Cardiac ventricle fibroblast (primary cell): ENCODE measurements around a stretch of chr1.

- RAMPAGE, long total RNA = no peak
Measured at GRCh38 chr1:27885424-27886095, 13.2 kb downstream of the THEMIS2 start.

- RAMPAGE, long total RNA = no peak
Measured at GRCh38 chr1:28248868-28249322, 10.4 kb upstream of the SESN2 start.

DNA sequence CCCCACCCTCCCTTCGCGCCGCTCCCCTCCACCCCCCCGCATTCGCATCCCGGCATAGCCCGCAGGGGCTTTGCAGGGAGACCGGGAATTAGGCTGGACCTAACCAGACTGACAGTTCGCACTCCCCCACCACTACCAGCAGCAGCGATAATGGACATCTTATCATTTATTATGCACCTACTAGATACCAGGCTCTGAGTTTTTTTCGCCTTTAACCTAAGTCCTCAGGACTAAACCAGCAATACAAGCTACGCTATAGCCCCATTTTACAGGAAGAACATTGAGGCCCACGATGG lies 1.3 kb downstream of the SESN2 start:
- RAMPAGE, long total RNA = no peak

DNA sequence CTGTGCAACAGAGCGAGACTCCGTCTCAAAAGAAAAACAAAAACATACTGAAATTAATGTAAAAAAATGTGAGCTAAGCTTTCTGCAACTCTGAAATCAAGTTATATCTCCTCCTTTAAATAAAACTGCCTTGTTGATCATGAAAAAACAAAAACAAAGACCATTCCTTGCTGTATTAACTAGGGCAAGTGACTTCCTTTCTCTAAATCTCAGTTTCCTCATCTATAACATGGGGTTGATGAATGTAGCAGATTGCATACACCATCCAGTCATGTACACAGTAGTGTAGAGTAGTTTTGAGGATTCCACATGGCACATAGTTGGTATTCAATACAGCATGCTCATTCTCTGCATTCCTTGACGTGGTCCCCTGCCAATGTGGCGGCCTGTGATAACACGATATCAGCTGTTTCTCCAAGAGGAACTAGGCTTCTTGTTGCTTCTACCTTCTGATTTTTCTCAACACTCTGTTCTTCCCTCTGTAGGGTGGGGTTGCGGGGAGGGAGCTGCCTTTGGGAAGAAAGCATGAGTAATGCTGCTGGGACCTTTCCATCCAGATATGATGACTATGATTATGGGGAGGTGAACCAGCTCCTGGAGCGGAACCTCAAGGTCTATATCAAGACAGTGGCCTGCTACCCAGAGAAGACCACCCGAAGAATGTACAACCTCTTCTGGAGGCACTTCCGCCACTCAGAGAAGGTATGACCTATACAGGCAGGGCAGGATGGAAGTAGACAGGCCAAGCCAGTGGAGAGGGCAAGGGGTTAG lies 19.4 kb downstream of the SESN2 start:
- RAMPAGE, long total RNA = no peak

DNA sequence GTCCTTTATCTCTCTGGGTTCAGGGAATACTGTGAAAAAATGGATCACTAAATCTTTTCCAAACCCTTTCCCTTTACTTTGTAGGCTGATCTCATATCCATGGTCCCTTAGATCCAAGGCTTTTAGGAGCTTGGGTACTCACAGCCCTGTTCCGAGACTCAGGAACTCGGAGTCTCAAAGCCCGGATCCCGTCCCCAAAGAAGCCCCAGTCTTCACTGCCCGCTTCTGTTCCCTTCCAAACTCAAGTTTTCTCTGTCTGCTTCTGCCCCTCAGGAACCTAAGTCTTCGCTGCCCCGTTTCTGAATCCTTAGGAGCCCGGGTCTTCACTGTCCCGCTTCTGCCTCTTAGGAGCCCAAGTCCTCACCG lies 607 bp downstream of the TAF12 start:
- RAMPAGE, long total RNA = no peak

DNA sequence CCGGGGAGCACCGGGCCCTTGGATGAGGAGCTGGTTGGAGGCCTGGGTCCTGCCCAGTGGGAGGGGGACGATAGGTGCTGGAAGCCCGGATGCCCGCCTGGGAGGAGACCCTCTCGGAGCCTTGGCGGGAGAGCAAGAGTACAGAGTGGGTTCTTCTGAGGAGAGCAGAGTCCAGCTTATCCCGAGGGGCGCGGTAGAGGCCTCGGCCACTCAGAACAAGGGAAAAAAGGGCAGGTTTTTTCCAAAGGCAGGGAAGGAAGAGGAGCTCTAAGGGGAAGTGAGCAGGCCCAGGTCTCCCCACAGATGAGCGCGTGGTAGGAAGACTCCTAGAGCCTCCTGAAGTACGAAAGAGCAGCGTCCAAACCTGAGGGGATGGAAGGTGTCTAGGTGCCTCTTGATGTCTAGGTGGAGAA lies 731 bp downstream of the GMEB1 start:
- RAMPAGE, long total RNA = no peak

DNA sequence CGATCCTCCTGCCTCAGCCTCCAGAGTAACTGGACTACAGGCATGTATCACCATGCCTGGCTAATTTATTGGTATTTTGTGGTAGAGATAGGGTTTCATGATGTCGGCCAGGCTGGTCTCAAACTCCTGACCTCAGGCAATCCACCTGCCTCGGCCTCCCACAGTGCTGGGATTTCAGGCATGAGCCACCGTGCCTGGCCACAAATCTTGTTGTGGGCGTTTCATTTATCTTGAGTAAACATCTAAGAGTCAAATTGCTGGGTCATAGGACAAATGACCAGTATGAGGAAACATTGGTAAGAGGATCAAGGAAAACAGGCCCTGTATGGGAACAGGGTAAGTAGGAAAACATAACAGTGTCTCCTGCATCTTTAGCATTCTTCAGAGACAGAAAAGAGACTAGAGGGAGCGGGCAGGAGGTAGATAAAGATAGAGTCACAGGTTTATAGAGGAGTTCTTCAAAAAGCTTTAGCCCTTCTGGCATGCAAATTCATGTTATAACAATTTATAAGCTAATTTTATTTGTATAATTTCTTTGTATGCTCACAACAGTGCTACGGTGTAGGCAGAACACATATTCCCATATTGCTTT lies 17.8 kb downstream of the TMEM200B start:
- RAMPAGE, long total RNA = no peak

DNA sequence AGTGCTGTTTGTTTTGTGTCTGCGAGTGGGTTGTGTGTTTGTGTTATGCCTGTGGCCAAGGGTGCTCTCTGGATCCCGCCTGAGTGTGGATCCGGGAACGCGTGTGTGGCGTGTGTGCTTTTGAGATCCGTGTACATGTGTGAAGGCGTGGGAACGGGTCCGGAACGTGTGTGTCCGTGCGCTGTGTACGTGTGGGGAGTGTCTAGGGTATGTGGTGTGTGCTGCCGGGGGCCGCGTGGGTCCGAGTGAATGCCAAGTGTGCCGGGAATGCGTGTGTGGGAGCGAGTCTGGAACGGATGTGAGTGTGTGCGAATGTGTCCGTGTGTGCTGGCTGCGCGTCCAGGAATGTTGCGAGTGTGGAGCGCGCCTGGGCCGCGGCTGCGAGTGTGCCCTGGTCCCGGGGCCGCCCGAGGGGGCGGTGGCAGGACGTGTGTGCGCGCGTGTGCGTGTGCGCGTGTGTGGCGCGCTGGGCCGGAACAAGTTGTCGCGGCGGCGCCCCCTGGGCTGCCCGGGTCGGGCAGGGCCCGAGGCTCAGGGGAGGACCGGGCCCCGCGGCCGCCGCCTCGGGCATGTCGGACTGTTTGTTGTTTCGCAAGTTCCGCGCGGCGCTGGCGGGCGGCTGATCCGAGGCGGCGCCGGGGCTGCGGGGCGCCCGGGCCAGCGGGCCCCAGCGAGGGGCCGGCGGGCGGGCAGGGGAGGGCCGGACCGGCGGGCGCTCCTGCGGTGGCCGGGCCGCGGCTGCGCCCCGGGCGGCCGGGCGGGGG lies 983 bp downstream of the PTPRU start:
- RAMPAGE, long total RNA = no peak

- RAMPAGE, long total RNA = no peak
Measured at GRCh38 chr1:30664139-30664738, 59.1 kb downstream of the MATN1 start.

DNA sequence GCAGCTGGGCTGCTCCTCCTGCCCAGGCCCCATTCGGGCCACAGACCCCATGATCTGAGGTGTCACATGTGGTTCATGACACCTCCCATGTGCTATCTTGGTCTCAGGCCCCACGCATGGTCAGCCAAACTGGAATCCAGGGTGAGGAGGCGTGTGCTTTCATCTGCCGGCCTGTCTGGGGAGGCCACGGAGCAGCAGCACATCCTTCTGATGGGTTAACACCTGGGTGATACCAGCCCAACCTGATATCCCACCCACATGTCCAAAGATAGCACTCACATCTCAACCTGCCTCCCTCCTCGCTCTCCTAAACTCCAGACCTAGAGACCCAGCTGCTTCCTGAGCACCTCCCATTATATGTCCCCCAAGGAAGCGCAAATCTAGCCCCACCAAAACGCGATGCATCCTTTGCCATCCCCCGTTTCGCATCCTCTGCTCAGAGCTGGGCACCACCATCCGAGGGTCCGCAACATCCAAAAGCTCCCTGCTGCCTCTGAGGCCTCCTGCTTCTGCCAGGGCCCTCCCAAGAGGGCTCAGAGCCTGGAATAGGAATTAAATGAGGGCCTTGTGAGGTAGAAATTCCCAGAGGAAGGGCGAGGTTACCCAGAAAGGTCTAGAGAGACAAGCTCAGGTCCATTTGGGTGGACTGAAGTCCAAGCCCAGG lies 6.1 kb upstream of the MATN1 start:
- RAMPAGE, long total RNA = no peak

DNA sequence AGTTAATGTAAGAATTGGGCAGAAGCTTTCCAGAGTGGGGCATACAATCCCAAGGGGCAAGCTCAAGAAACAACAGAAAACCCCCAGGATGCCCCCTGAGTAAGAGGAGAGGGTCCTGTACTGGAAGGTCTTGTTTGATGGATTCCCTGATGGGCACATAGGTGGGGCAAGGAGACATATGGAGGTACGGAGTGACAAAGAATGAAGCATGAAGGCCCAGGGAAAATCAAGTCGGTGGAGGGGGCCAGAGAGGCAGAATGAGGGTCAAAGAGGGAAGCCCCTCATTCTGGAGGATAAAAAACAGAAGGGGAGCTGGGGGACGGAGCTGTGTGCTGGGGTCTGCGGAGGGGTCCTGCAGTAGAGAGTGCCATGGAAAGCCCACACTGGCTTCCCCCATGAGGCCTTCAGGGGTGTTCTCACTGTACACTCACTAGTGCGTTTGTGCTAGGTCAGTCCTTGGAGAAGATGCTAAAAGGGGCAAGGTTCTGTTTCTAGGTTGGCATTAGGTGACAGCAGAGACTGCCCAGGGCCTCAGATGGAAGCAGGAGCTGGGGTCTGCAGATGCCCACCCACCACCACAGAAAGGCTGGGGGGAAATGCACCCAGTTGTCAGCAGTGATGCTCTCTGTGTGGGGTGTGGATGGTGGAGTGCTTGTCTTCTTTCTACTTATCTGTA lies 12.5 kb upstream of the MATN1 start:
- RAMPAGE, long total RNA = no peak

DNA sequence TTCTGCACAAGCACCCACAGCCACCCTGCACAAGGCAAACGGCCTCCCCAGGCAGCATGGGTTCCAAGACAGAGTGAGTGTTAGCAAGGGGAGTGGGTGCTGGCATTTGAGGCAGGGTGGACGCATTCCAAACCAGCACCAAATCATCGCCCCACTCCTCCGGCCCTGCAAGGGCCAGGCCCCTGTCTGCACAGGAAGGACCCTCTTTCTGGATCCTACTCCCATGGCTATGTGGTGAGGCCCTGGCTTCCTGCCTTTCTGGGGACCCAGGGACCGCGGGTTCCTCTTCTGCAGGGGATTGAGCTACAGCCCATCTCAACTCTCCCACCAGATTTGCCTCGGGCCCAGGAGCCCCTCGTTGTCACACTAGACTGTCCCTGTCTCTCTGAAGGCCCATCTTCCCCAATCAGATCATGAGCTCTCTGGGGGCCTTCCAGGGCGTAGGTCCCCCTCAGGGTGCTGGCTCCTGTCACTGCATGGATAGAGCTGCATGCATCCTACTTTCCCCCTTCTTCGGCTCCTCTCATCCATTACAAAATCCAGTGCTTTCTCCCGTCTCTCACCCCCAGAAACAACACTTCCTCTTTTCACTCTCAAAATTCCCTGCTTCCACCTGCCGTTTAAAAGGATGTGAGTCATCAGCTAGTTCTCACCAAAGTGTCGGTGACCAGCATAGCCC lies 16.7 kb downstream of the LAPTM5 start:
- RAMPAGE, long total RNA = no peak

GRCh38 chr1:30741409-30741966 lies 16.1 kb downstream of the LAPTM5 start:
- RAMPAGE, long total RNA = no peak

- RAMPAGE, long total RNA = no peak
Measured at GRCh38 chr1:30758651-30759511, 1.3 kb upstream of the LAPTM5 start.

DNA sequence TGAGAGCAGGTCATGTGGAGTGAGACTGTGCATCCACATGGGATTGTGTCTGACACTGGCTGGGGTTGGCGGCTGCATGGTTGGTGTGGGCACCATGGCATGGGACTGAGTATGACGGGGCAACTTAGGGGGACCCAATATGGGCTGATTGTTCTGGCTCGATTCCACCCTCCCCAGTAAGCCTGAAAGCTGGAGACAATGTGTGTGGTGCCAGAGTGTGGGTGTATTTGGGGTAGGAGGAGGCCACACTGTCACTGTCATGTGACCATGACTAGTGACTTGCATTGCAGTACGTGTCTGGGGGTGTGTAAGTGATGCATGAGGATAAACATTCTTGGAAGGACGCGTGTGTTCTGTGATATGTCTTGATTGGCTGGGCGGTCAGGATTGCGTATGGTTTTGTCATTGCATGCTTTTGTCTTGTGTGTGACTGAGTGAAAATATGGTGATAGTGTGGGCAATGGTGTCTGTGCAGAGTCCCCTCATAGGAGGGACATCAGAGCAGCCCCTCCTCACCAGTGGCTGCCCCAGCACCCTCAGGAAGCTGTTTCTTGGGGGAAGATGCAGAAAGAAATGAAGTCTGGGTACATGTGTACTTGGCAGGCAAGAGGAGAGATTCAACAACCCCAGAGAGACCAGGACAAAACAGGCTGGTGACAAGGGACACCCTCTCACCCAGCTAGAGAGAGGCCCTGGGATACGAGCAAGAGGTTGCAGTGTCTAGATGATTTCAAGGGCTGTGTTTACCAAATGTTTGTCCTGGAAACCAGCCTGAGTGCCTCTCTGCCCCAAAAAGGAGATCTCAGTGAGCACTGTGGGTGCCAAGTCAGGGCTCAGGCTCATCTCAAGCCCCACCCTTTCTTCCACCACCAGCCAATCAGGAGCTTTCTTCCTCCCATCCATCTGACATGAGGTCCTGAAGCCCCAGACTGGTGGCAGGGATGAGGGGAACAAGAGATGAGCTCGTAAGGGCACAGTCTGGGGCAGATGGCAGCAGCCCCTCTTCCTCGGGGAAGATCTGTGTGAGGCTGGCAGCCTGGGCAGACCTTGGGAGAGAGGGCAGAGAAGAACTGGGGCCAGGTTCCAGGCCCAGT lies 36.2 kb downstream of the SDC3 start:
- RAMPAGE, long total RNA = no peak

GRCh38 chr1:30881285-30881741 lies 27.2 kb downstream of the SDC3 start:
- RAMPAGE, long total RNA = no peak

DNA sequence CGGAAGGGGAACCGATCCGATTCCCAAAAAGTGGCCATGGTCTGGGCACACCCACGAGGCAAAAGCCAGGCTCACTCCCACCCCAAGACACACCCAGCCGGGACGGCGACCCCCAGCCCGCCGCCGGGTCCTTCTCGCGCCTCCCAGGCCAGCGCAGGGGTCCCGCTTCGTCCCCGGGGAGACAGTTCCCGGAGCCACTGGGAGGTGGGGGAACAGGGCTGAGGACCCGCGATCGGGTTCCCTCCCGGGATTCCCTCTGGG lies 728 bp downstream of the SDC3 start:
- RAMPAGE, long total RNA = no peak

DNA sequence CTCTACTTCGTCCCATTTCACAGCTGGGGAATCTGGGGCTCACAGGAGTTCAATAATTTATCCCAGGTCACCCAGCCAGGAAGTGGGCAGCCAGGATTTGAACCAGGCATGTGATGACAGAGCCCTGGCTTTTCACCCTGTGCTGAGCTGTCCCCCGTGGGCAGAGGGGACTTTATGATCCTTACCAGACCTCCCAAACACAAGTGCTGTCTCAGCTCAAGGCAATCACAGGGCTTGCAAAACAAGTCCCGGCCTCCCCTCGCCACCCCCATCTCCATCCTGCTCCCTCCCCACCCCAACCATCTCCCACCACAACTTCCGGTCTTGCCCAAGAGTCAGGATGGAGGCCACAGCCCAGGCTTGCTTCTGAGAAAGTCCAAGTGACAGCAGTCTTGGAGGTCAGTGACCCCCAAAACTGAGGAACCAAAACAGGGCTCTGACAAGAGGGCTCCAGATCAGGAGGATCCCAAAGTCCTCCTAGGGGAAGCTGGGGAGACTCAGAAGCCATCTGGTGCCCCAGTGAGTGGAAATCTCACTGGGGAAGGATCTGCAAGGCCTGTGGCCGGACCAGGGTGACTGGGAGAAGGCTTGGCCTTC lies 4.4 kb upstream of the SDC3 start:
- RAMPAGE, long total RNA = no peak

DNA sequence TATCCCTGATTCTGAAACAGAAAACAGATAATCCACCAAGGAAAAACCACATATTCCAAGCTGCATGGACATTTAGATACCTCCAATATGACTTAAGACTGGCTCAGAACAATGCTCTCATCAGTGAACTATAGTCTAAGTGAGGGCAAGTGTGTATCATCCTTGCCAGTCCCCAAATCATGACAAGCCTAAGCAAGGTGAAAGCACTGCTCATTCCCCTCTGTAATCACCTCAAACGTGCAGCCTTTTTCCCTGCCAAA lies 59.4 kb upstream of the SDC3 start:
- RAMPAGE, long total RNA = no peak

GRCh38 chr1:31368395-31369598 lies 4.1 kb downstream of the FABP3 start:
- RAMPAGE, long total RNA = no peak